NT2/D1 (cell line): ENCODE measurements around a stretch of chr2.

- RRBS, 2 experiments = no CpG with 5 or more reads among the region's 4 CpGs
Observed at GRCh38 chr2:190343082-190343373, 361 bp upstream of the INPP1 start.

GRCh38 chr2:190477771-190478618 lies 56.5 kb downstream of the NEMP2 start:
- RRBS, 2 experiments = no CpG with 5 or more reads among the region's 7 CpGs

- RRBS, 2 experiments = no CpG with 5 or more reads among the region's 6 CpGs
Observed at GRCh38 chr2:190488541-190489027, 45.9 kb downstream of the NEMP2 start.

GRCh38 chr2:190578304-190579242 lies 44.1 kb upstream of the NEMP2 start:
- RRBS, 2 experiments = no CpG with 5 or more reads among the region's 7 CpGs

DNA sequence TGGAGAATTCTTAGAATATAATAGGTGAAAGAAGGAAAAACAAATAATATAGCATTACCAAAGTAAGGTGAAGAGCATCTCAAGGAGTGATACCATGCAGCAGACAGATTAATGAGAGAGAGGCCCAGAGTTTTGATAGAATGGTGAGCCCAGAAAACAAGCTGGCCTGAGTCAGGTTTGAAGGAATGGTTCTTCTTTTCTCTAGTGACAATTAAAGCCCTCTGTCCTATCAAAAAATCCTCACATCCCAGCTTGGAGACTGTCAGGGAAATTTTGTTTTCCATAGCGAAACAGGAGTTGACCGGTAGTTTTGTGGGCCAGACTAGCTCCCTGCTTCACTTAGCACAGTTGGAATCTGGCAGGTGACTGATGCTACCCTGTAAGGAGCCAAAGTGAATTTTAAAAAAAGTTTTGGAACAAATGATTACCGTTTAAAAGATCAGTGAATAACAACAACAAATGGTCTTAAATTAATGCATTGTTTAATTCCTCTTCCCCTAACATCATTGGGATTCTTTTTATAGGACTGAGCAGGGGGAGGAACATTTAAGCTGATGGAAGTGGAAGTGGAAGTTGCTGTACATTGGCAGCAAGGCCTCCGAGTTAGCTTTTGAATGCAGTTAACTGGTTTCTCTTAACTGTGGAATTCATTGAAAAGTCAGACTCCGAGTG lies 6.7 kb downstream of the NAB1 start:
- RRBS, 2 experiments = no CpG with 5 or more reads among the region's 5 CpGs

DNA sequence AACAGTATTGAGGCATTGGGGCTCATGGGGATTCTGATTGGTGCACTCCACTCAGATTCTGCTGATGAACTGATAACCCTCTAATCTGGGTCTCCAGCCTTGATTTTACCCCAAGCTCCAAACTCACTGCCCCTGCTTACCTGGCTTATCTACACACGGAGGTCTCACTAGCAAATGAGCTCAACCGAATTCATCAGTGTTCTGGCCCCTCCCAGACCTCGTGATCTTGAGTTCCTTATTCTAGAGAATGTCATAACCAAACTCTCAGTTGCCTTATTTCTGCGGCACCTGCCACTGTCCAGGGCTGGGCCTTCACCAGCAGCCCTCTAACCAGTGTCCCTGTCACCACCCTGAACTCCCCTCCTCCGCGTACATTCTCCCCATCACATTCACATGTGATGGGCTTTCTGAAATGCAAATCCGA lies 30.9 kb downstream of the NAB1 start:
- RRBS, 2 experiments = no CpG with 5 or more reads among the region's 7 CpGs

DNA sequence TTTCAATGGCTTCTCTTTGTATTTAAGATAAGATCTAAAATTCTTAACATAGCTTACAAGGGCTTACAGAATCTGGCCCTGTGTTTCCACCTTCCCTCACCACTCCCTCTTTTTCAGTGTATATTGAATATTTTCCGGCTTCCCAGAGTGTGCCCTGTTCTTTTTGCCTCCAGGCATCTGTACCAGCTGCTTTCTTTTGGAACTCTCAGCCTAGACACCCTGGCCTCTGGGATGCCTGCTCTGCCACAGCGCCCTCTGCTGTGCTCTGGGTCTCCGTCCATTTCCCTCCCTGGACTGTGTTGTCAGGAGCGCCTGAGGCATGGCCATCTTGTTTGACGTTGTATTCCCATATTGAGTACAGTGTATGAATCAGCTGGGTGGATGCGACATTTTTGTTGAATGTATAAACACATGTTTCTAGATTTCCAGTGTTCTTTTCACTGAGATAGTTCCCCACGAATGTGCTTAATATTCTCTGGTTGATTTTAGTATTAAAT lies 31.4 kb downstream of the NAB1 start:
- RRBS, 2 experiments = no CpG with 5 or more reads among the region's 7 CpGs

DNA sequence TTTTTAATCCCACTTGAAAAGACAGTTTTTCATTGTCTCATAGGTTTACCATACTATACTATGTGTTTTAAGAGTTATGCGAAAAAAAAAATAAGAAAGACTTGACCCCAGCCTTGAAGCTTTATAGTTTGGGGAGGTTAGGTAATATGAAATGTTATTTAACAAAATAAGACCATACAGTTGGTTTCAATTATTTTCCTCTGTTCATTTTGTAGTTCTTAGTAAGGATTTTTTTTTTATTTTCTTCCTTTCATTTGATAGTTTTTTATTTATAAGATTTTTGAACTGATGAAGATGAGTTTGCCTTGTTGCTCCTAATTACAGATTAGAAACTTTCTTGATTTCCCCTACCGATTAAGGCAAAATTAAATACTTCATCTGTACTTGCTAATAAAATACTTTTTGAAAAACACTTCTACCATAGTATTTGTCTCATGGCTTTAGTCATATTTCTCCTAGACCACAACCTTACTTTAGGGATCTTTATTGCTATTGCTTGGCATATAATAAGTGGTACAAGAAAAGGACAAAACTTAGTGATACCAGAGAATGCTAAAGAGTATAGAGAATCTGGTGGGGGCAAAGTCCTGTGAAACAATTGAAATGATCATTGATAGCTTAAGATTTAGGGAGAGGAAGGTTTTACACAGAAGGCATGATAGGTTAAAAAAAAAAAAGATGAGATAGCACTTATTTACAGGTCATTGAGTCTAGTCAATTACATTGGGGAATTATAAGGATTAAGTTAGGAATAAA lies 10.4 kb downstream of the GLS start:
- RRBS, 2 experiments = no CpG with 5 or more reads among the region's 2 CpGs

DNA sequence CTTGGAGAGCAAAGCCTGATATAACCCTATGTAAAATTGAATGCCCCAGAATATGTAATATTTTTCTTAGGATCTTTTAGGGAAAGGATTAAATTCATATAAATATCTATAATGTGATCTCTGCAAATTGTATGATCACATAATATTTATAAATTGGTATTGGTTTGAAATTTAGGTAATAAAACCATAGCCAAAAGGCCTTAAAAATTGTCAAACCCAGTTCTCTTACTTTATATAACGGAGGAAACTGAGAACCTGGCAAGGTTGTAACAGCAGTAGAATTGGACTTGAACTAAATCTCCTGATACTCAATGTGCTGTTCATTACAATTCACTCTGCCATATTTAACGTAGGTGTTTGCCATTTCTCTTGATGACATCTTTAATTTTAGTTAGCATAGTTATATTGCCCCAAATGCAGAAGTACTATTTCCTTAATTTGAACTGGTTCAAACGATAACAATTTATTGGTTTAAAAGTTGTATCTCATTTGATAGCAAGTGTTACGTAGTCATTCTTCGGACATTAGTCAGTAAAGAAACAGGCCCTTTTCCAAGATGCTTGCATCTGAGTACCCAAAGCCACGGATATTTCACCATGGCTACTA lies 31.9 kb downstream of the GLS start:
- RRBS, 2 experiments = no CpG with 5 or more reads among the region's 6 CpGs

- RRBS, 2 experiments = no CpG with 5 or more reads among the region's 2 CpGs
Observed at GRCh38 chr2:190948513-190949185, 65.3 kb downstream of the STAT1 start.

GRCh38 chr2:190986124-190987112 lies 27.6 kb downstream of the STAT1 start:
- RRBS, 2 experiments = no CpG with 5 or more reads among the region's 19 CpGs

- RRBS, 2 experiments = no CpG with 5 or more reads among the region's 10 CpGs
Observed at GRCh38 chr2:191013429-191013722, 595 bp downstream of the STAT1 start.

- RRBS, 2 experiments = under 1% methylated on average over 20 of the region's 62 CpGs
Observed at GRCh38 chr2:191019988-191020736, 6.2 kb upstream of the STAT1 start.

DNA sequence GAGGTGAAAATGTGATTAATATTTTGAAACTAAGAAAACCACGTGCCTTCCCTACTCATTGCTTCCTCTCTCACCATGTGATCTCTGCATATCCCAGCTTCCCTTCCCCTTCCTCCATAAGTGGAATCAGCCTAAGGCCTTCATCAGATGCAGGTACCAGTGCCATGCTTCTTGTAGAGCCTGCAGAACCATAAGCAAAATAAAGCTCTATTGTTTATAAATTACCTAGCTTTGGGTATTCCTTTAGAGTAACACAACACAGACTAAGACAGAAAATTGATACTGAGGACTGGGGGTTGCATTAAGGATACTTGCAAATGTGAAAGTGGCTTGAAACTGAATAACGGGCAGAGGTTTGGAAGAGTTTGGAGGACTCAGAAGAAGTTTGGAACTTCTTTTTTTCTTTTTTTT lies 11.3 kb upstream of the STAT1 start:
- RRBS, 2 experiments = no CpG with 5 or more reads among the region's 2 CpGs

GRCh38 chr2:191264745-191265145 lies 19.5 kb downstream of the MYO1B start:
- RRBS, 2 experiments = no CpG with 5 or more reads among the region's 3 CpGs

DNA sequence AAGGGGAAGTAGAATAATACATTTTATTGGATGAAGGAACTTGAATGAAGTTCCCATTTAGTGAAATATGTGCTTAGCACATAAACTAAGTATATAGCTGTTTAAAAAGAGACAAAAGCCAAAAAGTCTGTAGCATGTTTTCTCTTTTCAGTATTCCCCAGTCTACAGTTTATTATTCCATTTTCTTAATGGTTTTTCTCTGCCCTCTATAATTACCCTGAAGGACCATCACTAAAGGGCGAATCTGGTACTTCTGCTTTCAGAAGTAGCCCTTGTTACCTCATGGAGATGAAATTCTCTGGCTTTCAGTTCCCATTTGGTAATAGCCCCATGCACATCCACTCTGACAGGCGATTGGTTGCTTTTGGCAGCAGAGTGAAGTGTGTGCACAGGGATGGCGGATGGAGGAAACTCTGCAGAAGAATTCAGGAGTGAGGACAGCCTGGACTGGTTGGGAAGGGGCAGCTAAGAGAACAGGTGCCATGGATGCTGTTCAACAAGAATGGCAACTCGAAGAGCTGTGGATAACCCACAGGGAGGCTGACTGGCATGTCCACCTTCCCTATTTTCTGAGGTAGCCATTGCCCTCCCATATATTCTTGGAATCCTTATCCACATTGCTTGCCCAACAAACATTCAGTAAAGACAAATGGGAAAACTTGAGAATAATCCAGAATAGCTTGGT lies 66.3 kb upstream of the NABP1 start:
- RRBS, 2 experiments = no CpG with 5 or more reads among the region's 4 CpGs

DNA sequence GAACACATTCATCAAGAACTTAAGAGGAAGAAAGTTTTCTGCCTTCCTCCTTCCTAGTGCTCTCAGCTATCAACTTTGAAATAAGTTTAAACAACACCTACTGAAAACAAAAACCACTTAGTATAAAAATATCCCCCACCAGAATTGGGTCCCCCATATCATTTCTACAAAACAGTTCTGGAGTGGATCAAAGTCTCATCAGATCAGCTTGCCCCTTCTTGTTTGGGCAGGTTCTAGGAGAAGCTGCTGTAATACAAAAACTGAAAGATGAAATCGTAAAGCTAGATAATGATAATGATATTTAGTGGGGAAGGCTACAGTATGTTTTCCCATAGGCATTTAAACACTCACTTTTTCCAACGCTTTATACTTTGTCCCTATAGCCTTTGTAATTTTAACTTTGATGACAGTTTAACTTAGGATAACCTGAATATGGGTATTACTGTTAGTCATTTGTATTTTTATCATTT lies 10.5 kb downstream of the NABP1 start:
- RRBS, 2 experiments = no CpG with 5 or more reads among the region's 2 CpGs

- RRBS, 2 experiments = no CpG with 5 or more reads among the region's 4 CpGs
Observed at GRCh38 chr2:195460738-195461237, 196.2 kb upstream of the SLC39A10 start.

DNA sequence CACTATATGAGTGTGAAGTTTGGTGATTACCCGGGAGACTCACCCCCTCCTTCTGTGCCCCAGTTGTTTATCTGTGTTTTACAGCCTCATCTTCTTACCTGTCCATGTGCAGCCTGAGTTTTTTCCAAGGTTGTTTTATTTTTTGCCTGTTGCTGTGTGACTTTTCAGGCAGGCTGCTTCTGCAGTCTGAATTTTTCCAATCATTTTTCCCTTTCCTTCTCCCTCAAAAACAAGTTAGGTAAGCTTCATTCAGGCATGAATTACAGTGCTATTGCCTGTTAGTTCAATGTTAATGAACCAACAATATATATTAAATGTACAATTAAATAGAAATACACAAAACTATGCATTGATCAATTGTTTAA lies 38.5 kb downstream of the STK17B start:
- RRBS, 2 experiments = no CpG with 5 or more reads among the region's 1 CpG

GRCh38 chr2:196157864-196158333 lies 13.5 kb downstream of the STK17B start:
- RRBS, 2 experiments = no CpG with 5 or more reads among the region's 2 CpGs